Type B pancreatic cell (in vitro differentiated cells): ENCODE measurements around a stretch of chr3.

DNA sequence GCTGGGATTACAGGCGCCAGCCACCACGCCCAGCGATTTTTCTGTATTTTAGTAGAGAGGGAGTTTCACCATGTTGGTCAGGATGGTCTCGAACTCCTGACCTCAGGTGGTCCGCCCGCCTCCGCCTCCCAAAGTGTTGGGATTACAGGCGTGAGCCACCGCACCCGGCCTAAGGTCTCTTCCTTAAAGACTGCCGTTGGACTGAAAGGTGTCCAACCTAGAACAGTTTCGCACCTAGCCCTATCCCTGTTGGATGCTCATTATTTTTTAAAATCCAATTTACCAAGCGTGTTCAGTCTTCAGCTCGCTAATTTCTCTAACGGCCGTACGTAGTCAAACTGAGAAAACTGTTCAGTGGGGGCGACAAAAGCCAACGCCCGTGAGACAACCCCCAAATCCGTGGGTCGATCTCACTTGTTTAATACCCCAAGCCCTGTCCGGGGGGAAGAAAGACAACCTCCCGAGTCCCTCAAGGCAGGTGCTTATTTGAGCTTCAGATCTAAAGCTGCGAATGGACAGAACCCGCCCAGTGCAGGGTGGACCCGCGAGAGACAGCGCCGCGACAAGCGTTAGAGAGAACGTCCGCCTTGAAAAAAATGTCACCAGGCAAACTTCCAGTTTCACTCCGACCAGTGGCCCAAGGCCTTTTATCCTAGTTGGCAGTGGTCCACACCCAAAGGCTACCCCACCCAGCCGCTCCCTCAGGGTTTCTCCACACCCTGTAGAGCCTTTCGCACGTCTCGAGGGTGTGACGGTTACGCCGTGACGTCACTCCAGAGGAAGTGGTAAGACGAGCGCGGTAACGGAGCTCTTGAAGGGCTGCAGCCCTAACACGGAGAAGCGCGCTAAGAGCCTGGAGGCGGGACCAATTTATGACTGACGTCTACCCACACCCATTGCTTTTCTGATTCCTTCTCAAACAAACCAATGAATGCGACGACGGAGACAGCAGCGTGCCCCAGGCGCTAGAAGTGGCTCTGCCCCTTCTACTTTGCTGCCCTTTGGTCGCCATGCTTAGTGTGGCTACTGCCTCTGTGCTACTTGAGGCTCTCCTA lies 734 bp upstream of the OXSR1 start:
- PRO-cap, result bidirectional peak, plus-strand start at position 529 of the sequence, minus-strand start at position 622 of the sequence; bidirectional peak, plus-strand start at position 922 of the sequence, minus-strand start at position 742 of the sequence

- PRO-cap, result no peak
These were observed 5.7 kb downstream of the ACVR2B start for GRCh38 chr3:38459085-38460083.

DNA sequence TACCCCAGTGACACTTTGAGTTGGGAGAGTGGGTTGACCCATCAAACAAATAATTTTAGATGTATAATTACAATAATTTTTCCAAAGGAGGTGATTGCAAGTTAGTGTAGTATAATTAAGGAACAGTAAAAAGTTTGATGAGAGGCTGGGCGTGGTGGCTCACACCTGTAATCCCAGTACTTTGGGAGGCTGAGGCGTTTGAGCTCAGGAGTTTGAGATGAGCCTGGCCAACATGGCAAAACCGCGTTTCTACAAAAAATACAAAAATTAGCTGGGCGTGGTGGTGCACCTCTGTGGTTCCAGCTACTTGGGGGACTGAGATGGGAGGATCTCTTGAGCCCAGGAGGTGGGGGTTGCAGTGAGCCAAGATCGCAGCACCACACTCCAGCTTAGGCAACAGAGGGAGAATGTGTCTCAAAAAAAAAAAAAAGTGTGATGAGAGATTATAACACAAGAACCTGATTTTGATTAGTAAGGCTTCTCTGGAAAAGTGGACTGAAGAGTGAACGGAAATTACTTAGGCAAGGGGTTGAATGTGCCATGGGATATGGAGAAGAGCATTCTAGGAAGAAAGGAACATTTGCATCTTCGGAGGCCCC lies 2.1 kb downstream of the EXOG start:
- PRO-cap, result no peak

DNA sequence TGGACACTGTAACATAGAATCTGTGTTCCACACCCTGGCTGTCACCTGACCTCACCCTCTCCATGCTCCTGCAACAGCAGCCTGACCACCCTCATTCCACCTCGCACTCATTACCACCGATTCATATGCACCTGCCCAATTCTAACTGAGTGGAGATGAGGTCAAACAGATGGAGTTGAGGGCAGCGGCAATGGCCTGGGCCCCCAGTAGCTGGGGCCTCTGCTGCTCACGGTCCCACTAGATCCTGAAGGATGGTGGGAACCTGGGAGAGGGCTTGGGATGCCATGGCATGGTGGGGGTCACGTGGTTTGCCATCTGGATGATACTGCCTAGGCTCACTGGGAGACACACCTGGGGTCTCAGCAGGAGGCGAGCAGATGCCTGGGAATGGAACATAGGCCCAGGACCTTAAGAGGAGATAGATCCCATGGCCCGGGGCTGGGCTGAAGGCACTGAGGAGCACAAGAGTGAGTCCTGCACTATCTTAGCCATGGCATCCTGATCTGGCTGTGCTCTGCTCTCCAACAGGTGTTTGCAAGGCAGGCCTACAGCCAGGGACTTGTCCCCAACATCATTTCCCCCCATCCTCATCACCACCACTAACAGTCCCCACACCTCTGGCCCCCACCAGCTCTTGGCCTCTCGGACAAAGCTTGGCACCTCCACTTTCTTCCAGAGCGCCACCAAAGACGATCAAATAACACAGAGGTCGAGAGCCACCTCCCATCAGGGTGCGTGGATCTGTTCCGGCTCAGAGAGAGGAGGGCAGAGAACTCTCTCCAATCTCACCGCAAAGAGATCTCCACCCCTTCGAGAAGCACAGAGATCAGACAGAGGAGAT lies 1.2 kb downstream of the SCN5A start:
- PRO-cap, result no peak

DNA sequence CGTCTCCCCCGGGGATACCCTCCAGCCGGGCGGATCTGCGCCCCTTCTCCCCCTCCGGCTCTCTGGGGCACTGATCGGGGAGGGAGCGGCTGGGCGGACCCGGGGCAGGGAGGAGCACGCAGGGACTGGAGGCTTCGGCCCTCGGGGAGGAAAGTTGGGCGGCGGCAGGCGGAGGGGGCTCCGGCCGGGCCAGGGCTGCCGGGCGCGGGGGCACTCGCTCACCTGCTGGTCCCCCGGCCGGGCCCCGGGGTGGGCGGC lies 249 bp downstream of the SCN5A start:
- PRO-cap, result no peak

DNA sequence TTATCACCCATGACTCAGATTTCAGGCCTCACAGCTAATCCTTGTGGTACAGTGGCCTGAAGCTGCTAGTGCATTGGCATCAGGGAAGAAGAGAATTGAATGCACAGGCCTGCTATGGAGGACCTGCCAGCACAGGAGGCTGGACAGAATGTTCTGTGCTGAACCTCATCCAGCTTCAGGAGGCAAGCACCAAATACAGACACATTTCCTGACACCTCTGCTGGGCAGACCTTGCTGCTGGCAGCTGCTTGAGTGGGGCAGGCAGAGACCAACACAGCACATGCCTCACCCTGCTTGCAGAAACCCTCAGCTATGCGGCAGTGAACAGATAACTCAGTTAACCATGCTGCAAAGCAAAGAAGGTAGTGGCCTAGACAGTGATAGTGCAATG lies 68.0 kb upstream of the SCN5A start:
- PRO-cap, result no peak

- PRO-cap, result no peak
These were observed 12.0 kb downstream of the GORASP1 start for GRCh38 chr3:39095175-39096174.

GRCh38 chr3:39142656-39143145 lies 10.7 kb downstream of the CSRNP1 start:
- PRO-cap, result no peak

DNA sequence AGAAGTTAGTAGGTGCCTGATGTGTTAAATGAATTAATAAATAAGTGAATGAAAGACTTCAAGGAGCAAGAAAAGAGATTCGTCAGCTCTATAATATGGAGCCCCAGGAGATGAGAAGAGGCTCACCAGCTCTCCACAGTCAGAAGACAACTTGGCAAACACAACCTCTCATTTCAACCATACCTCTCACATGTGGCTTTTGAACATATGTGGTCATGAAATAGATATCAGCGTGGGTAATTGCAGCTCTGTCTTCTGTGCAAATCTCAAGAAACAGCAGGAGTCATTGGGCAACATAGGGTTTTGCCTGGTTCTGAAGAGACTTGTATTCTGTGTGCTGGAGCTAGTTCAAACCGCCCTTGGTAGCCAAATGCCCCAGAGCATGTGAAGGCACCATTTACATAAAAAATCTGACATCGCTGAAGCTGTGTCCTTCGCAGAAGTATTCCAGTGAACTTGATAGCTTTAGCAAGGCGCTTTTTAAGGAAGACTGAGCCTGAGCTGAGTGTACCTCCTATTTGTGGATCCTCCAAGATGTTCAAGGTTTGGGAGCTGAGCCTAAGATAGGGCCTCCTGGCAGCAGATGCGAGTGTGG lies 8.4 kb downstream of the CX3CR1 start:
- PRO-cap, result no peak

DNA sequence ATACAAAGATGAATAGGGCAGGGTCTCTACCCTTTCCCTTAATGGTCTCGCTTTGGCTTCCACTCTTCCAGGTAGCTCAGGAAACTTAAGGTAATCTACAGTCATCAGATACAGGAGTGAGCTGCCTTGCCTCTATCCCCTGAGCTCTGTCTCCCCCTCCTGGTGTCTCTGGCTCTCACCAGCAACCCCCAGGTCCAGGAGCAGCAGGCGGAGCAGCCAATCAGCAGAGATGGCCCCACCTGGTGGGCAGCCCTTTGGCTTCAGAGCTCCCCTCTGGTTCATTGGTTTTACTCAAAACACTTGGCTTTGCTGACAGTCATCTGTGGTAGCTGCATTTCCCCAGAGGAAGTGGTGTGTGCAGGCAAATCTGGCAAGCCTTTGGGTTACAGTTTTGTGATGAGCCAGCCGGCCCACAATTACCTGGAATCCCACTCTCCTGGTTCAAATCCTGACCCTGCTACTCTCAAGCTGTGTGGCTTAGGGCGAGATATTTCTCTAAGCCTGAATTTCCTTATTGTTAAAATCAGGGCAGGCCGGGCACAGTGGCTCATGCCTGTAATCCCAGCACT lies 8.6 kb upstream of the CX3CR1 start:
- PRO-cap, result no peak

GRCh38 chr3:39361689-39361893 lies 21.6 kb upstream of the SLC25A38 start:
- PRO-cap, result no peak

DNA sequence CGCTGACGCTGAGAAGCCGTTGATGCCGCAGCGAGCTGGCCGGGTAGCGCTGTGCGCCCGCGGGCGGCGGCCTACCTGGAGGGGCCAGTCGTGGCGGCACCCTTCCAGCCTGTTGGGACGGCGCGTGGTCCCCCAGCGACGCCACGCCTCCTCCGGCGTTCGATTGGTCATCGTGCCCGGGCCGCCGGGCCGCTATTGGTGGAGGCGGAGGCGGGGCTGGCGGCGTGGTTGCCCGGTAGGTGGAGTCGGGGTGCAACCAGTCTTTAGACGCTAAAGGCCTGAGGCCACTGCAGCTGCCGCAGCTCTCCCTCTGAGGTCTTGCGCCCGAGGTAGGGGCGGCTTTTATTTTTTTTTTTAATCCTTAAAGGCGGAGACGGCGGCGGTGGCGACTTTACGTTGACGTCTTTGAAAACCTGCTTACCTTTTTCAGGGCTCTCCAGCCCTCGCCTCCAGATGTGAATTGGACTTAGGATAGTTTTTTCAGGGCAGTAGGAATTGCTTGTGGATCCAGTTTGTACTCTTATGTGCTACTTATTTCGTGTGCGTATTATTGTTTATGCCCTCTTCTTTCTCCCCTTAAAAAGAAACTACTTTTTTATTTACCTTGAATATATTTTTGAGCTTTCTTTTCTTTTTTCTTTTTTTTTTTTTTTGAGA lies 1.1 kb downstream of the SLC25A38 start:
- PRO-cap, result bidirectional peak, plus-strand start at position 266 of the sequence, minus-strand start at position 100 of the sequence

DNA sequence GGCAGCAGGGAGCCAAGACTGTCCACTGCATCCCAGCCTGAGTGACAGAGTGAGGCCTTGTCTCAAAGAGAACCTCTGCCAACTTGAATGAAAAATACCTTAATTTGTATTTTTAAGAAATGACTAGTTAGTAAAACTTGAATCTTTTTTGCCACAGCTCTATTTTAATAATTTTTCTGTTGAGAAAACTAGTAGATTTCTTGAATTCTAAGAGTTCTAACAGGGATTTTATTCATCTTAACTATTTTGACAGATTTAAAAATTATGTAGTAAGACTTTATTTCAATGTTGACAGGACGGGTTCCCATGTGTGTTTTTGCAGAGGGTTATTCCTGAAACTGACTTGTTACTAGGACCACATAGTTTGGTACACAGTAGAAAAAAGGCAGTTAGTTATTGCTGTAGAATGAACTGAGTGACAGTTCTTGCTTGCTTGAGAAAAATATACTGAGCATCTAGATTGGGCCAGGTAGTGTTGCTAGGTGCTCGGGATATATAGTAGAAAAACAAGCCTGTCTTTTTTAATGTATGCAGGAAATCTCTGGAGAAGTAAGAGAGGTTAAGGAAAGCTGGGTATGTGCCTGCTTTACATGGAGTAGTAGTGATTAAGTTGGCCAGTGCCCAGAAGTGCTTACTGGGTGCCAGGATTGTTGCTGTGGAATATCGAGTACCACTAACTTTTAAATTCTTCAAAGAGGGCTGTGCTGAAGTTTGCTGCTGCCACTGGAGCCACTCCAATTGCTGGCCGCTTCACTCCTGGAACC lies 3.7 kb downstream of the RPSA start:
- PRO-cap, result unidirectional peak, plus-strand start at position 288 of the sequence

- PRO-cap, result no peak
These were observed 7.2 kb downstream of the RPSA start for GRCh38 chr3:39413522-39414378.

GRCh38 chr3:40292603-40293153 lies 16.8 kb upstream of the EIF1B start:
- PRO-cap, result no peak

GRCh38 chr3:40464231-40464879 lies 7.2 kb downstream of the RPL14 start:
- PRO-cap, result no peak

GRCh38 chr3:40477623-40478310 lies 845 bp downstream of the ZNF619 start:
- PRO-cap, result no peak

DNA sequence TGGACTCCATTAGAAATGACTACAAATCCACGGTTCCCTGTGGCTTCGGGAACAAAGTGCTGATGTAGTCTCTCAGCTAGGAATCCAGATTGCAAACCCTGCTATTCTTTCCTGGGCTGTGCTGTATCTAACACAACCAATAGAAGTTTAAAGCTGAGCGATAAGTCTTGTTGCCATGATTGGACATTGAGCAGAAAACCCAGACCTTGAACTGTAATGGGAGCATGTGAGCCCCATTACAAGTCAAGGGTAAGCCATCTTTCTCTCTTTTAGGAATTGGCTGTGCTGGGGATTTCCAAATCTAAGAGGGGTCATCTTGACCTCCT lies 306.6 kb upstream of the CTNNB1 start:
- PRO-cap, result no peak

GRCh38 chr3:41117376-41118101 lies 81.8 kb upstream of the CTNNB1 start:
- PRO-cap, result no peak

- PRO-cap, result no peak
These were observed 37.7 kb downstream of the CTNNB1 start for GRCh38 chr3:41236857-41237577.